Measurements from ENCODE around the genes KIAA1755, SLC32A1 and ACTR5.

DNA sequence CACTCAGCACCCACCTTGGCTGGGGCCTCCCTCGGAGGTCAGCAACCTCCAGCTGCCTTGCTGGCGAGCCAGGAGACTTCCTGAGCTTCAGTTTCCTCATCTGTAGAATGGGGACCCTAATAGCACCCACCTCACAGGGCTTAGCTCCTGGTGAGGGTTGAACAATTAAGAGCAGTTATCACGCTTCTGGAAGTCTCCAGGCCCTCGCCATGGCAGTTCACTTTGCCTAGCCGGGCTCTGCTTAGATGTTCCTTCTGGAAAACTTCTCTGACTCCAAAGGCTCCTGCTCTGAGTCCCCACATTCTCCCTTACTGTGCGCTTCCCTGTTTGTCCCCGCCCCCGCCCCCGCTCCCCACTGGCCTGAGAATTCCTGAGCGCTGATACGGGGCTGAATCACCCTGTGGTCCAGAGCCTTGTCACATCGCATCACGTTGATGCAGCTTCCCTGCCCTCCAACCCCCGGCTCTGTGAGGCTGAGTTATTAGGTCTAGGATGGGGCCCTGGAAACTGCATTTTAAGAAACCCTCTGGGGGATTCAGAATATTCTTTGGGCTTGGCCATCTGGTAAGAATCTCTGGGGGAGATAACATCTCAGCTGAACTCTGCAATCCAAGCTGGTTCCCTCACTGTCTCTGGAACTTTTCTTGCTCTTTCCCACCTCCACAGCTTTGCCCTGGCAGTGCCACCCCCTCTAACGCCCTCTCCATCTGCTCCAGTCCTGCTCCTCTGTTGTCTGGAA is 42.9 kb downstream of the KIAA1755 start:
- RRBS: no CpG with 5 or more reads among the region's 15 CpGs

- RRBS: no CpG with 5 or more reads among the region's 12 CpGs
These were observed 14.8 kb downstream of the KIAA1755 start for GRCh38 chr20:38245630-38246215.

DNA sequence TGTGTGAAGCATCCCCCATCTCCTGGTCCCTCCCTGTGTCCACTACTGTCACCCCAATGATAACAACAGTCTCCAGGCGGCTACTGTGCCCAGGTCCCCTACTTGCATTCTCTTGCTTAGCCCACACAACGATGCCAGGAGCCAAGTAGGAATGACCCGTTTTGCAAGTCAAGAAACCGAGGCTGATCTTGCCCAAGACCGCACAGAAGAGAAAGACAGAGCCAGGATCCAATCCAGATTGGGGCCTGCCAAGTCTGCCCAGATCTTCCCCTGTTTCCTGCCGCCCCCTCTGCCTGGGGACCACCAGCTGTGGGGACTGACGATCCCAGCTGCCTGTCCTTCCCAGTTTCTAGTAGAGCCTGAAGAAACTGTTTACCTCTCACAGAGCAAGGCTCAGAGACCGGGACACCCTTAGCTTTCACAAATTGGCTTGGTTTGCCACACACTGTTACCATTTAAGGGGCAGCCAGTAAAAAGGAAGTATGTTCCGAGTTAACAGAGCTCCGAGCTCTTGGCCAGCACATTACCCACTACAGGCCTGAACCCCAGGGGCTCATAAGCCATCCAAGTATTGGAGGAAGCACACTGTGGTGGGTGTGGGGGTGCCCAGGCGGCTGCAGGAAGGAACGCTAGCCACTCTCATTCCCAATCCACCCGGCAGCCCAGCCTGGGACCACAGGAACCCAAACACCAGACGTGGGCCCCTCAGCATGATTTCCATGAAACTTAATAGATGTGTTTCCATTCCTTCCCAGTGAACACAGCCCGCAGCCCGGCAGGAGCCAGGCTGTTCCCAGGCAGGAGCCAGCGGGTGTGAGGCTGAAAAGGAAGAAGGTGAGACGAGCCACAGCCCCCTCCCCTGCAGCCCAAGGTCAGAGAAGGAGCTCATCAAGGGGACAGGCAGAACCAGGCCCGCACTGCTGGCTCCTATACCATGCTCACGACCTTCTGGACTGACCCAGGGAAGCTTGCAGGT is 8.0 kb downstream of the KIAA1755 start:
- RRBS: 70% methylated on average over 3 of the region's 20 CpGs

DNA sequence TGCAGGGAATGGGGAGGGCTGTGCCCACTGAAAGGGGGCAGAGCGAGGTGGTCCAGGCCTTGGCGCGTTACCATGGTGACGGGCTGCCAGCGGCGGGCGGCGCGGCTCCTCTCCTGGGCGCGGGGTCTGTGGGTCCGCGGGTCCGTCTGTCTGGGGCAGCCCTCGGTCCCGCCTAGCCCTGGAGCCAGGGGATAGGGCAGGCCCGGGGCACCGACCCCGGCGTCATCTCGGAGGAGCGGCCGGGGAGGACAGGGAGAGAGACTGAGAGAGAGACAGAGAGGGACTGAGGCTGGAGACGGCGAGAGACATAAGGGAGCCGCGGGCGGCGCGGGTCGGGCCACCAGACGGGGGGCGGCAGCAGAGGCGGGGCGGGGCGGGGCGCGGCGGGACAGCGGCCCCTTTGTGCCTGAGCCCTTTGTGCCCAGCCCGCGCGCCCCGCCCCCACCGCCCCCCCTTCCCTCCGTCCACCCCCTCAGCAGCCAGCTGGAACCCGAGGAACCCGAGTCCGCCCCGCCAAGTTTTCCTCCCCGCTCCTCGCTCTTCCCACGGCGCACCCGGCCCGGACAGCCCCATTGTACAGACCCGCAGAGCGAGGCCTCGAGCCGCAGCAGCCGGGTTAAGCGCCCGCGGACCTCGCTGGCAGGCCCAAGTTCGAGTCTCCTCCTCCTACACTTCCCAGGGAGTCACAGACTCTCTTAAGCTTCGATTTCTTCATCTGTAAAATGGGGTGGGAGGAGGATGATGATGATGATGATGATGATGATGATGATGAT is at the start of gene KIAA1755:
KIAA1755 (minus strand) TSS at position 309 of the 773 bp plus-strand sequence.
- RRBS: 54% methylated on average over 6 of the region's 67 CpGs

- RRBS: no CpG with 5 or more reads among the region's 2 CpGs
These were observed 13.4 kb downstream of the BPI start for GRCh38 chr20:38317292-38317726.

DNA sequence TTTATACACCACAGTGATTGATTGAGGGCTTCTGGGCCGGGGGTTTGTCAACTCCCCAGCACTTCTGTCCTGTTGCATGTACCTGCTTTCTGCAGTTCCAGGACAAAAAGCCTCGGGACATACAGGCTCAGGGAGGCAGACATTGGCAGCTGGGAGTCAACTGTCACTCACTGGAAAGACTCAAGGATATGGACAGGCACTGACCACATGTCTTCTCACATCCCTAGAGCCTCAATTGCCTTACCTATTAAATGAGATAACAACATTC is 1.3 kb downstream of the LBP start:
- RRBS: no CpG with 5 or more reads among the region's 2 CpGs

DNA sequence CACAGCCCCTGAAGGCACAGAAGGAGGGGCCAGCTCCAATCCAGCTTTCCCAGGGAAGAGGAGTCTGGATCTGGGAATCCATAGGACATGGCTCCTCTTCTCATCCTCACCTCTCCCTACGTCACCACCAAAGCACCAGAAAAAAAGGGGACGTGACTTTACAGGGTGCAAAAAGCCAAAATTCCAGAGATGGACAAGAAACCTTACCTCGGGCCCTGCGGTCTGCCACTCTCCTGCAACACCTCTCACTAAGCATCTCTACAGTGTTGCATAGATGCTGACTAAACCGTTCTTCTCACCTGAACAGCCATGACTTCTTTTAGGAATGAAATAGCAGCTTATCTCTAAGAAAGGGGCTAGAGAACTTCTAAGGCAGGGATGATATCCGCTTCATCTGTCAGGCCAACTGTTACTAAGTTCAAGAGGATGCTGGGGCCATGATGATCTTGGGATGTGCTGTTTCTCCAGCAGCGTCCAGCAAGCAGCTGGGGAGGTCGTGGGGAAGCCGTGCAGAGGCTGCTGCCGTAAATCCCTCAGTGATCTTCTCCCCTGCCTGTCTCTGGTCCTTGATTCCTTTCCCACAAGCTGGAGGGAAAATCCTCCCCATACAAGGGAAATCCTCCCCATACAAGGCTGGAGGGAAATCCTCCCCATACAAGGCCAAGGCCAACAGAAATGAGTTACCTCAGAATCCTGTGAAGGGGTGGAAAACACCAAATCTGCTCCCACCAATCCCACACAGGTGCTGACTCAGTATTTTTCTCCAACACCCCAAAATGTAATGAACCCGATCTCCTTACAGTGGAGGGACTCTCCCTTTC is 44.2 kb upstream of the RALGAPB start:
- RRBS: no CpG with 5 or more reads among the region's 11 CpGs

- RRBS: 14% methylated on average over 9 of the region's 106 CpGs
These were observed at the start of gene SLC32A1 for GRCh38 chr20:38723692-38724806. SLC32A1 (plus strand) TSS chr20:38724486.

DNA sequence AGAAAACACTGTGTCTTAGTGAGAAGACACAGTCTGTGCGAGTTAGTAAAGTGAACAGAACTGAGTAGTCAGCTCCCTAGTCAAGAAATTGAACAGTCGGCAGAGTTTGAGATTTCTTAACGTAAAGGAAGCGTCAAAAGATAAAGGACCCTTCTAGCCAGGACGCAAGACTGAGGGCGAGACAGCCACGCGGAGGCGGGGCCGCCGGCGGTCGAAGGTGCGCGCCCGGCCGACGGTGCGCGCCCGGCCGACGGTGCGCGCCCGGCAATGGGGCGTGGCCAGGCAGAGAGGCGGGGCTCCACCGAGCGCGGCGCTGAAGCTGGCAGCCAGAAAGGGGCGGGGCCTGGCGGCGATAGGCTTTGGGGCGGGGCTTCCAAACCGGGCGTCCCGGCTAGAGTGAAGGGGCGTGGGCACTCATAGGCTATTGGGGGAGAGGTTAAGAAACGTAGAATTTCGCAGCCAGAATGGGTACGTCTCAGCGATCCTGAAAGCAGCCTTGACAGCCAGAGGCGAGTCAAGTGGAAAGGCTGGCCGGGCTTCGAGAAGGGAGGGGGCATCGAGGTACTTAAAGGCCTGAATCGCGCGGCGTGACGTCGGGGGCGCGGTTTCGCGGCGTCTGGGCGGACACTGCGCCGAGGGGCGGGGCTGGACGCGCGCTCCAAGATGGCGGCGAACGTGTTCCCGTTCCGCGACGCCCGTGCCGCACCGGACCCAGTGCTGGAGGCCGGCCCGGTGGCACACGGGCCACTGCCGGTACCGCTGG is at the start of gene ACTR5:
ACTR5 (plus strand) TSS at position 645 of the 763 bp plus-strand sequence.
- RRBS: 5% methylated on average over 9 of the region's 81 CpGs

GRCh38 chr20:38840022-38841341 is 35.0 kb downstream of the PPP1R16B start:
- RRBS: no CpG with 5 or more reads among the region's 20 CpGs

GRCh38 chr20:38873033-38873628 is 53.1 kb upstream of the FAM83D start:
- RRBS: no CpG with 5 or more reads among the region's 15 CpGs

DNA sequence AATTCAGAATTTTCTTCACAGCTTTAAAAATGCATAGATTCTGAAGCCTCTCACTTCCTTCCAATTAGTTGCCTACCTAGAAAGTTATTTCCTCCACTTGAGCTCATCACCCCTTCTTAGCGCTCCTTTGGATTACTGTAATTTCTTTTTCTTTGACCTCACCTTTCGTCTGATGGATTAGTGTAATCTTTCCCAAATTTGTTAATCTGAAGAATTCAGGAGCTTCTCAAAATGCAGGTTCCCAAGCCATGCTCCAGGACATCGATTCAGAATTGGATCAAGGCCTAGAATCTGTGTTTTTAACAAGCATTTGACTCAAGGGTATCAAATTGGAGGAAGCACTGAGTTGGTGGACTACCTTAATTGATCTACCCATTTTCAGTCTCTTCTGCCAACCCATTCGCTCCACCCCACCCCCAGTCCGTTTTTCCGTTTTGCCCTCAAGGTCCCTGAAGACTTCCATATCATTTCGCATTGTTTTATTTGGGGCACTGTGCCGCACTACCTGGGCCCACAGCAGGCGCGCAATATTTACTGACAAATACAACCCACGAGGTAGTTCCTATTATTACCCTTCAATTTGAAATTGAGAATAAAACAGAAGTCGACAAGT is 731 bp upstream of the DHX35 start:
- RRBS: no CpG with 5 or more reads among the region's 12 CpGs

- RRBS: no CpG with 5 or more reads among the region's 3 CpGs
These were observed 396.0 kb downstream of the DHX35 start for GRCh38 chr20:39358003-39358591.

- RRBS: 21% methylated on average over 32 of the region's 93 CpGs
These were observed 1.4 kb downstream of the MAFB start for GRCh38 chr20:40687314-40688323.

DNA sequence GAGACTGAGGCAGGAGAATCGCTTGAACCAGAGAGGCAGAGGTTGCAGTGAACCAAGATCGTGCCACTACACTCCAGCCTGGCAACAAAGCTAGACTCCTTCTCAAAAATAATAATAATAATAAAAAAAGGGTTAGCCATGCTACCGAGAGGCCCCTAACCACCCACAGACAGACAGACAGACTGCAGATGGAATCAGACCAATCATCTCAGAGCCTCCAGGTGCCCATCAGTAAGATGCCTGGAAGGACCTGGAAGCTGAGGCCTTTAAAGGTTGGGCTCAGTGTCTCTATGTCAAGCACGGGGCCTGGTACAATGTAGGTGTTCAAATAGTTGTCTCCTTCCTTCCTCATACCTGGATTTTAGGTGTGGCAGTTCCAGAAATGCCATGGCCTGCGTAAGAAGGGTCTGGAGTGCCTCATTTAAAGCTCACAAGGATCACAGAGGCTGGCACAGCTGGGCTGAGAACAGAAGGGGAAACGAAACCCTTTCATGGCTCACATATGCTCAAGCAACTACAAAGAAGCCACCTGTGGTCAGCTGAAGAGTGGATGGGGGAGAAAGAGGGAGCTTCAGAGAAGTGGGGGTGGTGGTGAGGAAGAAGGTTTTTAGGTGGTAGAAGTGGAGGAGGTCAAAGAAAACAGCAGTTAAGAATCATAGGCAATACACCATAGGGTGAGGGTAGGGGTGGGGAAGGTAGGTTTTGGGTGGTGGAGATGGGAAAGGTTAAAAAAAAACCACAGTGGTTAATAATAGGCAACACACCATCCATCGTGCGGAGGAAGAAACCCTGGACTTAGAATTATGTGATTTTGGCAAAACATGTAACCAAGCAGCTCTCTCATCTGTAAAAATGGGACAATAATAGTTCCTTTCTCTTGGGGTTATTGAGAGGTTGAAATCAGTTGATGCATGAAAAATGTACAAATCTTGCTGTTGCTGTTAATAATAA is 17.1 kb upstream of the TOP1 start:
- RRBS: no CpG with 5 or more reads among the region's 8 CpGs

DNA sequence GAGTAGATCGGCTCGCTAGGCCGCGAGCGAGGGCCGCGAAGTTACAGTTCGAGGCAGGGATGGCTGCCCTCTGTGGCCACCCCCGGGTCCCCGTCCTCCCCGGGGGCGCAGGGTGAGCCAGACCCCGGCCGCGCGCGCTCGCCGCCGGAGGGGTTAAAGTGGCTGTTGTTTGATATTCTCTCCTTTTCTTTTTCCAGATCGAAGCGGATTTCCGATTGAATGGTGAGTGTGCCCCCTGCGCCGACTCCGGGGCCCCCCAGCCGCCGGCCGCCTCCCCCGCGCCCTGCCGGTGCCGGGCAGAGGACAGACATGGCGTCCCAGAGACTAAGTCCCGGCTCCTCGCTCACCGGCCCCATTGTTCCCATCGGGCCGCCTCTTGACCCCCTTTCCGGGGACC is 610 bp downstream of the TOP1 start:
- RRBS: 5% methylated on average over 16 of the region's 40 CpGs

DNA sequence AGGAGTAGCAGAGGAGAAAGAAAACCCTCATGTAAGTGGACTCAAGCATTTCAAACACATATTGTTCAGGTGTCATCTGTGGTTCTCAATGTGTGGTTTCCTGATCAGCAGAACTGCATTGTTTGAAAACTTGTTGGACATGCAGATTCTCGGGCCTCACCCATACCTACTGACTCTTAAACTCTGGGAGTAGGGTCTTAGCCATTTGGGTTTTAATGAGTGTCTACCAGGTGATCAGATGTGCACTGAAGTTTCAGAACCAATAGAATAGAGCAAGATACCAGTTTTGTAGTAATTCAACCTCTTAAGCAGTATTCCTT is 14.3 kb downstream of the TOP1 start:
- RRBS: no CpG with 5 or more reads among the region's 1 CpG

- RRBS: no CpG with 5 or more reads among the region's 3 CpGs
These were observed 32.6 kb downstream of the TOP1 start for GRCh38 chr20:41061180-41061641.

GRCh38 chr20:41072805-41073503 is 44.3 kb downstream of the TOP1 start:
- RRBS: no CpG with 5 or more reads among the region's 4 CpGs

DNA sequence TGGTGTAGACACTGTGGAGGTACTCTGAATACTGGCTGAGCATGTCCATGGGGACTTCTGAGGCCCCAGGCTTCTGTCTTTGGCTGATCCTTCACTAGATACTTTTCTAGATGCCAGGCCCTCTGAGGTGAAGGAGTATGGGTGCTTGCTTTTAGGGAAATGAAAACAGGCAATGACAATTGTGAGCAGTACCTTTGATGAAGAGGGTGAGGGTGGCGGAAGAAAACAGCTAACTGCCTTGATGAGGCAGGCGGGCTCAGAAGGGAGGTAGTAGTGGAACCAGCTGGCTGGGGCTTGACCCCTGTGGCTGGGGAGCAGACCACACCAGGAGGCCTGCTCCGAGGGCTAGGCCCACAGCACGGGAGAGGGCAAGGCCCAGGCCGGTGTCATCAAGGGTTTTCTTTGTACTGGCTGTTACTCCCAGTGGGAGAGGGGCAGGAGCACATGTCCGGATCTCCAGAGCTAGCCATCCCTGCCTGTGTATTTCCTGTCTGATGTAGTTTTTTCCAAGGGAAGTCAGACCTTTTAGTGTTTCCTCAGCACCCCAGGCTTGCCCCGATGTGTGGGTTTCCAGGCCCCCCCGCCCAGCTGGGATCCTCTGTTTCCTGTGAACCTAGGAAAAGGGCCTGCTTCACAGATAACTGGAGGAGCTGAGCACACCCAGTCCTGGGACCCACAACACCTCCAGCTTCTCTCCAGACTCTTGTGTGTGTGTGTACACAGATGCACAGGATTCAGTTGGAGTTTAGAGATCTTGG is 4.0 kb downstream of the PLCG1 start:
- RRBS: 77% methylated on average over 2 of the region's 8 CpGs

Measured in GM06990 (cell line).